Cardiac ventricle fibroblast (primary cell): ENCODE measurements around a stretch of chr4.

DNA sequence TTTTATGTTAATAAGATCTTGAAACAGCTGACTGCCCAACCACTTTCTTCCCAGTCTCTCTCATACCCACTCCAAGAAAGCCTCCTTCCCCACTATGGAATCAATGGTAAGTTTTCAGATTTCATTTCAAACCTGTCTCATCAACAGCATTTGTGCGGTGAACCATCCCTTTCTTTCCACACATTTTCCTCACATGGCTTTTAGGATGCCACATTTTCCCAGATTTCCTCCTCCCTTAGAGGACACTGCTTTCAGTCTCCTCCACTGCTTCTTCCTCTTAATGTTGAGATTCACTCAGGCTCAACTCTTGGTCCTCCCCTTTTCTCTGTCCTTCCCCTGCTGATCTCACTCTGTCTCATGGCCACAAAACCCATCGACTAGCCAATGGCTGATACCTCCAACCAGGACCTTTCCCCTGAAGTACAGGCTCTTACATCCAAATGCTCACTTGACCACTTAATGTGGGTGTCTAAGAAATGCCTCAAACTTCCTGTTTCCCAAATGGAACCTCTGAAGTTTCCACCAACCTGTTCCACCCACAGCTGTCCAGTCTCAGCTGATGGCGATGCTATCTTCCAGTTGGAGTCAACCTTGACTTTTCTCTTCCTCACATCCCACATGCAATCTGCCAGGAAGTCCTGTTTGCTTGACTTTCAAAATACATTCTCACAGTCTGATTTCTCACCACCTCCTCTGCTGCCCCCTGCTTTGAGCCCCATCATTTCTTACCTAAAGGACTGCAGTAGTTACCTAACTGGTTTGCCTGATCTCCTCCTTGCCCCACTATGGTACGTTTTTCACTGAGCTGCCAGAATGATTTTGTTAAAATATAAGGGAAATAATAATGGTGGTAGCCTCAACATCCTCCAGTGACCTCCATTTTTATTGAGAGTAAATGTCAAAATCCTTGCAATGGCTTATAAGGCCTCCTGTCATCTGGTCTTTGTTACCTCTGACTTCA is 138.0 kb downstream of the SORBS2 start:
- RAMPAGE, long total RNA, result no peak

- RAMPAGE, long total RNA, result no peak
Measured at GRCh38 chr4:185709848-185711188, 101.7 kb downstream of the SORBS2 start.

DNA sequence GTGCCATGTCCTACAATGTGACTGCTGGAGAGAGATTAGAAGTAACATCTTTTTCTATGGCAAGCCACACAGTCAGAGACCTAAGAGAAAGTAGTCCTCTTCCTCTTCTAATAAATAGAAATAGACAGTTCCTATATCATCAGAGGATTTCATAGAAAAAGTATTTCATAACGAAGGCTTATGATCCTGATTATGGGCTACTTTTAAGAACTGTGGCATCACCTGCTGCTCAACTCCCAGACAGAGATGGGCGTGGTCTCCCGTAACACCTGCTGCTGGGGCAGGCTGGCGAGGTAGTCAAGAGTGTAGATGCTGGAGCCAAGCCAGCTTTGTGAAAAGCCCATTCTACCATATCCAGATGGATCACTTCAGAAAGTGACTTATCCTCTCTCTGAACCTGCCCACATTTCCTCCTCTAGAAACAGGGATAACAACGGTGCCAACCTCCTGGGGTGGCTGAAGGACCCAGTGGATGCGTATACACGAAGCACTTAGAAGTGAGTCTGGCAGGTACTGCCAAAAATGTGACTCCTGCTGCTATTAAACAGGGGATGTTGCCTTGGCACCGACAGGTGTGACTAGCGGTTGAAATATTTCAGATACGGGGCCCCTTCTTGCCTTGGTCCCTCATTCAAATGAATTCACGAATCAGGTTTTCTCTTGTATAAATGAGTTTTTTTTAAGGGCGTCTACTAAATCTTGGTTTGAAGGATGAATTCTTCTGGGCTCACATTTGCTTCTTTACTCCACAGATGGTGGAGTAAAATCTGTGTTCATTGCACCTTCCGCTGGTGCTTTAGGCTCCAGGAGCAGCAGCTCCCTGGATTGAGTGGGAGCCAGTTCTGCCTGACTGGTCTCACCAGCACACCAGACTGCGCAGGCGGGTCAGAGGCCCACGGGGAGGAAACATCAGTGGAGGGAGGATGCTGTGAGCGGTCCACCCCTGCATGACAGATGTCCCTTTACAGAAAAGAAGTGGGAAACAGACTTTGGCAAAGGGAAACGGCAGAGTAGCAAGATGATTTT is 95.8 kb downstream of the SORBS2 start:
- RAMPAGE, long total RNA, result no peak

- RAMPAGE, long total RNA, result no peak
Measured at GRCh38 chr4:185729177-185729842, 82.7 kb downstream of the SORBS2 start.

DNA sequence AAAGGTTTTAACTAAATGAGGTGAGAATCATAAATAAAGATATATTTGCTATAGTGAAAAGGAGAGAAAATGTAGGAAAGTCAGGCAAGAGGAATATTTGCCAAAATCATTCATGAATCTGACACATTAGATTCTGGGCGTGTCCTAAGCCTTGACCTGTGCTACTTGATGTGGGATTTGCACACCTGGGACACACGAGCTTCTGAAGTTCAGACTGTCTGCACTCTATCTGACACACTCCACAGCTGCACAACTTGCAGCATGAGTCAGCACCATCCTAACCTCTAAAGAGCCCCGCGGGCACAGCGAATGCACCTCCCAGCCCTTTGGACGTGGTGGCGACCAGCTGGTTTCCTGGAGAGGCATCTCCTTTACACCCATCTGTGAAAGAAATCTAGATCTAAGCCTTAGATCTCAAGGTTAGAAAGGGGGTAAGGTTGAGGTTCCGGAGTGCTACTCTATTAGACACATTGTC is 69.3 kb downstream of the SORBS2 start:
- RAMPAGE, long total RNA, result no peak

GRCh38 chr4:185814753-185815060 is 2.7 kb upstream of the SORBS2 start:
- RAMPAGE, long total RNA, result no peak

GRCh38 chr4:185849377-185850088 is 37.5 kb upstream of the SORBS2 start:
- RAMPAGE, long total RNA, result no peak

- RAMPAGE, long total RNA, result no peak
Measured at GRCh38 chr4:186068017-186068400, 947 bp upstream of the TLR3 start.

GRCh38 chr4:186116842-186117552 is 48.0 kb downstream of the TLR3 start:
- RAMPAGE, long total RNA, result no peak

GRCh38 chr4:186121254-186121995 is 52.5 kb downstream of the TLR3 start:
- RAMPAGE, long total RNA, result no peak

DNA sequence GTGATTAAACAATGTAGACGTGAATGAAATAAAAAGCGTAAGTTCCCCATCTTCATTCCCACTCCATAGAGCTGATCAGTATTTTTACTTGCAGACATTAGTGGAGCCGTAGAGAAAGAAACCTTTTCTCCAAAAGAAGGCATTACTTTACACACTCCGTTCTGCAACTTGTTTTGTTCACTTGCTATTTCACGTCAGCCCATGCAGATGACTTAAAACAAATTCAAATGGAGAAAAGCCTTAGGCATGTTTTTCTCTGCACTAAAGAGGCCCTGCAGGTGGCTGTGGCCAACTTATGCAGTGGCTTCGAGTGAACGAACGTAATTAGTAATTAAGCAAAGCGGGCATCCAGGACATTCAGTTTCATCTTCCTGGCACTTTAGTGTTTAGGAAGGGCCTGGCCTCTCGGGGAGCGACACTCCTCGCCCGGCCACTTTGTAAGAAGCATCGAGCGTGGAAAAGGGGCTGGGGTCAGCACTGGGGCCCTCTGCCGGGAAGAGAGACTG is 934 bp upstream of the CYP4V2 start:
- RAMPAGE, long total RNA, result no peak

DNA sequence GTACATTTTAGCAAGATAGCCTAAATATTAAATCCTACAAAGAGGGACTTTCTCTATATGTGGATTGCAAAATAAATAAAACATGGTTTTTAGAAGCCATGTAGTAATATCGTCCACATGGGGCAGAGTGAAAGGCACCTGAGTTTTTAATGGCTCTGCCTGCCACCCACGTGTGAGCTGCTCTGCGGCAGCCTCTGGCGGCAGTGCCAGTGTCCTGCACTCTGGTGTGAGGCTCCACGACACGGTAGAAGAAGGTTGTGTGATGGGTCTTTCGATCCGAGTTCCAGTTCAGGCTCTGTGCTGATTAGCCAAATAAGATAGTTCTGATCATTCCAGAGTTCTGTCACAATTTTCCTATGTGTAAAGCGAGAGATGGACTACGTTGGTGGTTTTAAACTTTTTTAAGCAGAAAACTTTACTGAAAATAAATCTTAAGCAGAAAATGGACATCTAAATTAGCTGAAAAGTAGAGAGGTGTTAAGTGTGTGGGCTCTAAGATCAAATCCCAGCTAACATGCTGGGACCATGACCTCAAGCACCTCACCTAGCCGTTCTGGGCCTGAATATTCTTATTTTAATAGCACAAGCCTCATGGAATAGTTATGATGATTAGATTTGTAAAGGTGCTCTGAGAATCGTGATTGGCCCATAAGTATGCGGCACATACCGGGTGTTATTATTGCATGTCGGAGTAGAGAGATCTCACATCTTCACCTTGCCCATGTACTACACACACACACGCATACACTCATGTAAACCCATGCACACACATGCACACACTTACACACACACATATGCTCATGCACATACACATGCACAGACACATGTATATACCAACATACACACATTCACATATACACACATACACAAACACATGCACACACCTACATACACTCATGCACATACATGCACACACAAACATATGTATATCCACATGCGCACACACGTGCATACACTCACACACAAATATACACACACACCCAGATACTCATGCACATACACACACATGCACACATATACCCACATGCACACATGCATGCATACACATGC is 10.8 kb downstream of the CYP4V2 start:
- RAMPAGE, long total RNA, result no peak

DNA sequence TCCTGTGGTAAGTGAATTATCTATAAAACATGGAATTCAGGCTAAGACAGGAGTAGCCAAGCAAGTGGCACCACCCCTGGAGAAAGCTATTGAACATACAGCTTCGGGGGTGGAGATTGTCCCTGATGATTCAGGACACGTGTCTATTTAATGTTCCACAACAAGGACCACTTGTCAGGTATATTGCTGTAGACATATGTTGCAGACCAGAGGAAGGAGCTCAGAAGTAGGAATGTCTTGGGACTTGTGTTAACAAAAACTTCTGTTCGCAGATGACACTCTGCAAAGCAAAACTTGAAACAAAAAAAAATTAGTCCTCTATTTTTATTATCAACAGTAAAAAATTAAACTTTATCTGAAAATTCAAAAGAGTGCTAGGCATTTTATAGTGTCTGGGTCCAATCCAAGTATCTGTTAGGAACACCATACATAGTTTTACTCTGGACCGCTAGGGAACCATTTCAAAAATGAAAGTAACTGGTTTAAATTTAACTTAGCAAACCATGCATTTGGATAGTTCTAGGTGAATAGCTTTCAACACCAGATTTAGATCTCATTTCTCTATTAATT is 1.0 kb downstream of the KLKB1 start:
- RAMPAGE, long total RNA, result no peak

DNA sequence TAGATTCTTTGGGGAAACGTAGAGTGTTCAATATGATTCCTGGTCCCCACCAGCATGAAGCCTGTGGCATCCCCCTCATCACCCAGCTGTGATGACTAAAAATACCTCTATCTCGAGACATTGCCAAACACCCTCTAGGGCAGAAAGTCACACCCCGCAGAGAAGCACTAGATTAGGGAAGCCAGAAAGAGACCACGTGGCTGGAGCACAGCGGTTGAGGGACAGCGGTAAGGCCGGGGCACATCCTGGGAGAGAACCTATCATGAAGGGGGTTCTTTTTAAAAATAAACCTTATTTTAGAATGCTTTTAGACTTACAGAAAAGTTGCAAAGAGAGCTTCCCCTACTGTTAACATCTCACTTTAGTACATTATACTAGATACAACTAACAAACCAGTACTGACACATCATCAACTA is 10.9 kb downstream of the FAT1 start:
- RAMPAGE, long total RNA, result no peak

DNA sequence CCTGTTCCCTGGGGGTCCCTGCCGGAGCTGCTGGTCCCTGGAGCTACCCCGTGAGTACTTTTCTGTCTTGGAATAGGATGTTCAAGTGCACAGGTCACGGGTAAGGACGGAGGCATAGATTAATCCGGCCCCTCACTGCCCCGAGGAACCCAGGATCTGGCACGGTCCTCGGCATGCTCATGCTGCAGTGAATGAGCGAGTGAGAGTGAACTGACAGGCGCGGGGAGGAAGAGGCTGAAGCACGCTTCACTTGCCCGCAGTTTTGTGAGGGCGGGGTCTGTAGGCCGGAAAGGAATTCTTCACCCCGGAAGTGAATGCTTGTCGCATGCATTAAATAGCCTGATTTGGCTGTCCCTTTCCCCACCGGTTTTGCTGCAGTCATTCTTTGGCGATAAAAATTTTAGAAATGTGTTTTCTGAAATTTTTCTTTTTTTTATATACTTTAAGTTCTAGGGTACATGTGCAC is 117.3 kb upstream of the FAT1 start:
- RAMPAGE, long total RNA, result no peak

GRCh38 chr4:187043409-187043795 is 319.7 kb upstream of the FAT1 start:
- RAMPAGE, long total RNA, result no peak

GRCh38 chr4:187194837-187195313 is 471.2 kb upstream of the FAT1 start:
- RAMPAGE, long total RNA, result no peak

DNA sequence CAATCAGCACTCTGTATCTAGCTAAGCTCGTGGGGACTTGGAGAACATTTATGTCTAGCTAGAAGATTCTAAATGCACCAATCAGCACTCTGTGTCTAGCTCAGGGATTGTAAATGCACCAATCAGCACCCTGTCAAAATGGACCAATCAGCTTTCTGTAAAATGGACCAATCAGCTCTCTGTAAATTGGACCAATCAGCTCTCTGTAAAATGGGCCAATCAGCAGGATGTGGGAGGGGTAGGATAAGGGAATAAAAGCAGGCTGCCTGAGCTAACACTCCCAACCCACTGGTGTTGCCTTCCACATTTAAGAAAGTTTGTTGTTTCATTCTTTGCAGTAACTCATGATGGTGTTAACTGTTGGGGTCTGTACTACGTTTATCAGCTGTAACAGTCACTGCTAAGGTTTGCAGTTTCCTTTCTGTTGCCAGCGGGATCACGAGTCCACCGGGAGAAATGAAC is 40.3 kb downstream of the TRIML1 start:
- RAMPAGE, long total RNA, result no peak

GRCh38 chr4:189004516-189004756 is 865.2 kb downstream of the TRIML1 start:
- RAMPAGE, long total RNA, result no peak

GRCh38 chr4:189659337-189659776 is 281.3 kb upstream of the FRG1 start:
- RAMPAGE, long total RNA, result no peak